Tibial nerve (tissue), 3 donors: ENCODE data around the gene CYP2J2.

DNA sequence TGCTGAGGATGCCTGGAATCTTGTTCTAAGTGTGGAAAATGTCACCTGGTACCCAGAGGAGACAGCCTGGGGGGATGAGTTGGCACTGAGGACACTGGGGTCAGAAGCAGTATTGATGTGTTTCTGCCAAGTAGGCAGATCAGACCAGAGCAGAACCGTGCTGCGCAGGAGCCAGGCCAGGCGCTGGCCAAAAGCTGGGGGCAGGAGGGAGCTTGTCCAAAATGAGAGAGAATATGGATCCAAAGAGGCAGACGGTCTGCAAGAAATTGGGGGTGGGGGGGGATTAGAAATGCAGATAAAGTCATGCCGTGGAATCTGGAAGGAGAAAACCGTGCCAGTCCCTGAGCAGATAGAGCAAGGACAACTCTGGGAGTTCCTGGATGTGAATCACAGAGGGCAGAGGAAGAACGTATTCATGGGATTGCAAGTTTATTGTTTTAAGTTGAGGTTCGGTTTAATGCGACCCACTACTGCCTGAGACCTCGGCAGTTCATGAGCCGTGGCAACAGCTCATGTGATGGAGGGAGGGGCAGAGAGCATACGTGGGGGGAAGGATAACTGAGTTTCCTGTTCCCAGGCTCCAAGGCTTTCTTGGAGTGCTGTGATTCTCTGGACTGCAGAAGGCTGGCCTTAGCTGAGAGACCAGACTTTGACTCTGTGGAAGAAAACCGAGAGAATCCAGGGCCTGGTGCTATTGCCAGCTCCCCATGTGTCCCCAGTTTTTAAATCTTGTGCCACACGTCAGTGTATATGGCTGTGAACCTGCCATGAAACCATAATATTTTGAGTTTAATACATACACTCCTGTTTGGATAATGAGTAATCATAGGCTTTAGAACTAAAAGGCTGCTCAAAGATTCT lies 224.1 kb downstream of the FGGY start:
- PRO-cap = no peak
- RAMPAGE, long total RNA, 3 experiments = no peak in any of the 3 experiments

GRCh38 chr1:59730893-59731220 lies 83.9 kb upstream of the HOOK1 start:
- PRO-cap = no peak
- RAMPAGE, long total RNA, 3 experiments = no peak in any of the 3 experiments

GRCh38 chr1:59733361-59734021 lies 81.3 kb upstream of the HOOK1 start:
- PRO-cap = no peak
- RAMPAGE, long total RNA, 3 experiments = no peak in any of the 3 experiments

GRCh38 chr1:59743189-59743939 lies 71.4 kb upstream of the HOOK1 start:
- PRO-cap = no peak
- RAMPAGE, long total RNA, 3 experiments = no peak in any of the 3 experiments

DNA sequence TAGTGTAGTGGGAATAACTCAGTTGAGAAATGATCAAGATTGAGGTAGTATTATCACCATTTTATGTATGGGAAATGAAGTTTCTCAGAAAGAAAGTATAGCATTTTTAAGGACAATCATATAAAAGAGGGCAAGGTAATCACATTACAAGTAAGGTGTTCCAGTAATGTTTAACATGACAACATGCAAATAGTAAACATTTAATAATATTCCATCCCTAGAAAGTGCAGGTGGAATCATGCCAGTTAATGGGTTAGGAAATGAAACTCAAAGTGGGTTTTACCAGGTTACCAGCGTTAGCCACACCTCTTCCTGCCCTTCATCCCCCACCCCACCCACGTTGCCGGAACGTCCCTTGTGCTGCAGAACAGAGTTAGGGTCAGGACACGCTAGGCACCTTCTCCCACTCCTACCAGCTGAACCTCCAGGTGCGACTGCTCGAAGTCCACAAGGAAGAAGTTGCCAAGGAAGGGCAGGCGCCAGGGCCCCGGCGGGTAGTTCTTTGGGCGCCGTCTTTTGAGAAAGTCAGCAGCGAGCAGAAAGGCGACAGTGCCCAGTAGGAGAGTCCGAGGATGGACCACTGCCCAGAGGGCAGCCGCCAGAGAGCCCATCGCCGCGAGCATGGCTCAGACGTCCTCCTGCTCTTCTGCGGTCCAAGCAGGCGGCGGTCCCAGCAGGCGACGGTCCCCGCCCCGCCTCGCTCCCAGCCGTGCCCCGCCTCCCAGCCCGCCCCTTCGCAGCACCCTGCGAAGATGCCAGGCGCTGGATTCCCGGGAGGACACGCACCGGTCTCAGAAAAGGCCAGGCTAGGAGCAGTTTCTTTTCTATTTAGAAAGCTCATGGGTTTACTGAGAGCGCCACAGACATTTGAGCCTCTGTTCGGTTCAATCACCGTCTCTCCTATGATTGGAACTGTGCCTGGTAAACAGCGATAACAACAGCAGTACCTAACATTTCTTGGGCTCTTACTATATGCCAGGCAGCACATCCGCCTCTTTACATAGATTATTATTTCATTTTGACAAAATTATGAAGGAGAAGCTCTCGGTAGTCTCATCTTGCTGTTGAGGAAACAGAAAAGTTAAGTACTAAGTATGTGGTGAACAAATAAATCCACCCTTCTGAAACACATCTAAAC lies at the start of gene CYP2J2:
Gene CYP2J2 (minus strand): TSS at position 650 of the 1,138 bp plus-strand sequence.
- PRO-cap = unidirectional peak, plus-strand start at position 358 of the sequence; bidirectional peak, plus-strand start at position 765 of the sequence, minus-strand start at position 648 of the sequence
- RAMPAGE, long total RNA, 3 experiments = start-site peak on the minus strand in 3 of 3 experiments, centred at positions 645 to 661 of the sequence, 40 to 144 reads per replicate

- PRO-cap = no peak
- RAMPAGE, long total RNA, 3 experiments = no peak in any of the 3 experiments
Measured at GRCh38 chr1:59971555-59971914, 45.0 kb upstream of the CYP2J2 start.

DNA sequence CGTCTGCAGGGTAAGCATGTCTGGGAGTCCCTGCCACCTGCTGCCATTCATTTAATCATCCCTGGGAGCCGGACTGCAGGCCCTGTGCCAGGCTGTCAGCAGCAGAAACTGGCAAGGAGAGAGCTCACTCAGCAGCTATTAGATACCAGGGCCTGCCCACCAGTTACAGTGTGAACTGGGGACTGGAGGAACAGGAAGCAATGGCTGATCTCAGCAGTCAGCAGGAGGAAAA lies 75.7 kb upstream of the C1orf87 start:
- PRO-cap = no peak
- RAMPAGE, long total RNA, 3 experiments = no peak in any of the 3 experiments

- PRO-cap = no peak
- RAMPAGE, long total RNA, 3 experiments = no peak in any of the 3 experiments
Measured at GRCh38 chr1:61054720-61055396, 27.5 kb upstream of the NFIA start.

DNA sequence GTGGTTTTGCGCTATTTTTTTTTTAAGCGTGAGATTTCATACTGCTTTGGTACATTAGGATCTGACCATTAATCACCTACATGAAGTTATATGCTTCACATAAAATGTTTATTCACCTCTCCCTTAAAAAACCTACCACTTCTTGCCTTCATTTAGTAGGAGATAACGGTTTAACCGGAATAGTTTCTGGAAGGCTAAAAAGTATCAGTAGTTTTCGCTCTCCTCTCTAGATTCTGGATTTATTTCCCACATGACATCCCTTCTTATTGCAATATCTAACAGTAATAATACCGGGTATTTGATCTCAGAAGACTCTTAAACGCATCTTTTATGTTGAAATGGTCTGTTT lies 1.6 kb downstream of the NFIA start:
- PRO-cap = no peak
- RAMPAGE, long total RNA, 3 experiments = no peak in any of the 3 experiments

DNA sequence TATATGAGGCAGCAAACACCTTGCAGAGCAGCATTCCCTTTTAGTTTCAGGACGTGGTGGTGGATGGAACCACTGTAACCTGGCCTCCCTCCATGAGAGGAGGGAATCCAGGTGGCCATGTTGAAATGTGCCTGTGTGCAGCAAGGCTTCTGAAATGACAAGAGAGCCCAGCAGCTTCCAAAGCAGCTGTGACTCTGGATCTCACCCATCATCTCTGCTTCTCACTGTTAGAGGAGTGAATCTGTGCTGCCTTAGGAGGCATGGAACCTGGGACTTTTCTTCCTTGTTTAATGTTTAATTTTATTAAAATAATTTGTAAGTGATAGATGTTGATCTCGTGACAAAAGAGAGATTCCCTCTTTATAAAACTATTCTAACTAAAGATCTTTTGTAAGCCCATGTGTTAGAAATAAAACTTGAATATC lies 42.4 kb downstream of the NFIA start:
- PRO-cap = no peak
- RAMPAGE, long total RNA, 3 experiments = no peak in any of the 3 experiments

GRCh38 chr1:61125472-61126403 lies 43.4 kb downstream of the NFIA start:
- PRO-cap = no peak
- RAMPAGE, long total RNA, 3 experiments = no peak in any of the 3 experiments

GRCh38 chr1:61259334-61259952 lies 177.1 kb downstream of the NFIA start:
- PRO-cap = no peak
- RAMPAGE, long total RNA, 3 experiments = no peak in any of the 3 experiments

GRCh38 chr1:61407386-61407941 lies 317.5 kb downstream of the TM2D1 start:
- PRO-cap = no peak
- RAMPAGE, long total RNA, 3 experiments = start-site peak on the plus strand in 1 of 3 experiments, at chr1:61407578-61407665 at its widest, 10 reads per replicate

DNA sequence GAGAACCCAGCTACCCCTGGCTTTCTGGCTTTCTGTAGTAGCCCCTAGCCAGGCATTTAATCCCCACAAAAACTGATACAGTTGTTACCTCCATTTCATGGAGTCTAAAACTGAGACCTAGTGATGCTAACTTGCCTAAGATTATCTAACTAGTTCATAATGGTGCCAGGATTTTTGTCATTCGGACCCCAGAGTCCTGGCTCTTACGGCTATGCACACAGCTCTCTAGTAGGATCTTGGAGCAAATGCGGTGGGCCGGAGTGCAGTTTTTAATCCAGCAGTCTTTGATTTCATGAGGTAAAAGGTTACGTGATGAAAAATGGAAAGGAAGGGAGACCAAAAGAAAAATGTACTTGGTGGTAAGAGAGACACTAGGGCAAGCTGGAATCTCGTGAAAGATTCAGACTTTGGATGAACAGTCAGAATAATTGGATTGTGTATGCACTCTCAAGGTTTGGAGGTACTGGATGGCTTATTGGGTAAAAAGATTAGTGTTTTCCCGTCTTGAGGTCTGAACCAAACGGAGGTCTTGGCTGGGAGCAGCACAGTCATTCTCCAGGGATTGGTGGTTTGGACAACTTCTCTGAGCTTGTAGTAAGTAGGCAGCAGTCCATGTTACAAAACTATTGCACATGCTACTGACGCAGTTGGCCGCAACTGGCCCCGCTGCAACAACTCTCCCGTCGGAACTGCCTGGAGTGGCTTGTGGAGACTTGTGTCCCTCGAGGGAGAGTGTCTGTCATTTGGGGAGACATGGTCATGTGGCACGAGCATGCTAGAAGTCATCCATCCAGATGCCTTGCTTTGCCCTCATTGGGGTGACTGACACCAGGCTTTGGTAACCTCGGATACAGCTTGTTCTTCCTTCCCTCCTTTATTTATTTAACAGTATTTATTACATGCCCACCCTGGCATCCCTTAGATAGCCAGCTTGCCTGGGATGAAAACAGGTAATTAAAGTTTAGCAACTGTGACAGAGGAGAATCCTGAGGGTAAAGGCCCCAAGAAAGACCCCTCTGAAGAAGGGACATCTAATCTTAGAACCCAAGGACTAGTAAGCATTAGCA lies 276.1 kb downstream of the TM2D1 start:
- PRO-cap = no peak
- RAMPAGE, long total RNA, 3 experiments = no peak in any of the 3 experiments

DNA sequence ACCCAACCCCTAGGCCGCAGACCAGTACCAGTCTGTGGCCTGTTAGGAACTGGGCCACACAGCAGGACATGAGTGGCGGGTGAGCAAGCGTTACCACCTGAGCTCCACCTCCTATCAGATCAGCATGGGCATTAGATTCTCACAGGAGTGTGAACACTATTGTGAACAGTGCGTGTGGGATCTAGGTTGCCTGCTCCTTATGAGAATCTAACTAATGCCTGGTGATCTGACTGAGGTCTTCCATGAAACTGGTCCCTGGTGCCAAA lies 208.7 kb downstream of the TM2D1 start:
- PRO-cap = no peak
- RAMPAGE, long total RNA, 3 experiments = no peak in any of the 3 experiments

- PRO-cap = unidirectional peak, plus-strand start at chr1:62069236
- RAMPAGE, long total RNA, 3 experiments = no peak in any of the 3 experiments
Measured at GRCh38 chr1:62068924-62069441, 125.7 kb upstream of the L1TD1 start.

- PRO-cap = no peak
- RAMPAGE, long total RNA, 3 experiments = no peak in any of the 3 experiments
Measured at GRCh38 chr1:62435661-62436180, 1.1 kb upstream of the USP1 start.

DNA sequence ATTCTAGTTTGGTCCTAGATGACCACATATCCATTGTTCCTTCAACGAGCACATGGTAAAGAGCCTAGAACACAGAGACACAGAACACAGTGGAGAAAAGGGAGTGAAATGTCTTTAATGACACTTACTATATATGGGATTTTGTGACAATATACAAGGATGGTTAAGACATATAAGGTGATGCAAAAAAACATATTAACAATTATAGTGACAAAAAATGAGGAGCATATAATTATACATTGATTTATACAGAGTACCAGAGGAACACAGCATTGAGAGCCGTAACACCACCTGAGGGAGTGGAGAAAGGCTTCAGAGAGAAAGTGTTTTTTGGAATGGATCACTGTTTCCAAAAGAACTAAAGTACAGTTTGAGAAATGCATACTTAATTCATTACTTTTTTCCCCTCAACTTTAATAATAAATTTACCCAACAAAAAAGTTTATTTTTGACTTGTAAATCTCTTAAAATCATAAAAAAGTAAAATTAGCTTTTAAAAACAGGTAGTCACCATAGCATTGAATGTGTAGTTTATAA lies 479 bp upstream of the ANGPTL3 start:
- PRO-cap = no peak
- RAMPAGE, long total RNA, 3 experiments = no peak in any of the 3 experiments

DNA sequence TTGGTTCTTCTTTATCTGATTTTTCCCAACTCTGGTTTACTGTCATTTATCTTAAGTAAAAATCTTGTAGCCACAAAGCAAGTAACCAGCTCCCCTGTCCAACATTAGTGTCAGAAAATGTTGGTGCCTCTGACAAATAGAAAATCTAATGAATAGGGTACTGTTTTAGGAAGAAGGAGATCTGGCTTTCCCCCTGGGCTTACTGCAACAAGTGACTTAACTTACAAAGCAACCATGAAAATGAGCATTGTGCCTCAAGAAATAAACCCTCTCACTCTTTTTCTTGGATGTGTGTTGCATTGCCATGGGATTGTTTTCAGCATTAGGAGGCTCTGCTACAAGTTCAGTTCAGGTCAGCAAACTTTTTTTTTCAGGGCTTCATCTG lies 37.7 kb upstream of the DOCK7 start:
- PRO-cap = no peak
- RAMPAGE, long total RNA, 3 experiments = no peak in any of the 3 experiments

GRCh38 chr1:63012379-63012914 lies 228.5 kb downstream of the ATG4C start:
- PRO-cap = no peak
- RAMPAGE, long total RNA, 3 experiments = no peak in any of the 3 experiments